Non-pigmented ciliary epithelial cell (primary cell): ENCODE data around the genes IGFL4, IGFL3 and TMEM160.

- RRBS = no CpG with 5 or more reads among the region's 3 CpGs
Observed at GRCh38 chr19:46040749-46041220, at the start of gene IGFL4. TSS of gene IGFL4 (minus strand) at chr19:46041002.

DNA sequence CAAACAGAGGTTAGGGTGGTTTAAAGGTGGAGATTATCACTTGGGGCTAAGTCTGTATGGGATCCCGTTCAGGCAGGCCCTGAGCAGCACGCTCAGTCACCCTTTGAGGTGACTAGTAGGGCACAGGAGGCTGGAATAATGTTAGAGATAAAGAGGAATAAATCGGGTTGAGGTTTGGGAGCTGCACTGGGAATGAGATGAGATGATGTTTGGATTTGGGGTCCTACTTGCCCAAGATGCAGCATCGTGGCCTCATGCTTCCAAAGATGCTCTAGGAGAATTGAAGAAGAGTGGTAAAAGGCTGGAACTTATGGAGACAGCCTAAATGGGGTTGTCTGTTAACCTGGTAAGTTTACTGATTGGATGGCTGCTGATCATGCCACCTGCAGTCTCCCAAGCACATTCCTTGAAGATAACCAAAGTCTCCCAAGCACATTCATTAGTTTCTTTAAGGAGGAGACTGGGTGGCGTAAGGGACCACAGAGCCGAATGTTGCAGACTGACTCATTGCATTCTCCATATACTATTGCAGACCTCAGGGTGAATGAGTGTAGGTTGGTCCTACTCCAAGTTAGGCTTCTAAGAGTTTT, at the start of gene IGFL3:
TSS of gene IGFL3 (minus strand) at position 295 of the 590 bp plus-strand sequence.
- RRBS = no CpG with 5 or more reads among the region's 6 CpGs

DNA sequence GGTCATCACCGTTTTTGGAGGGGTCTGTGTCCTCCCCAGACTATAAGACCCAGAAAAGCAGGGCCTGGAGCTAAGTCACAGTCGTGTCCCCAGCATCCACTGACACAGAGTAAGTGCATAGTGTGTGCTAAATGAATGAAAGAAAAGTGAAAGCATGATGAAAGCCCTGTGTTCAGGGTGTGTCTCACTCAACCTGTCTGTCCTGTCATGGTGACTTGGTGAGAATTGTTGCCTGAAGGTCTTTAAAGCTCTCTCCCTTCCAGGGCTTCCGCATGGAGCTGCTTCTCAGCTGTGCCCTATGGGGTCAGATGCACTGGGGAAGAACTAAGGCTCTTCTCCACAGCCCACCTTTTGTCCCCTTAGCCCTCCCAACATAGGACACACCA, 20.5 kb upstream of the IGFL1 start:
- RRBS = no CpG with 5 or more reads among the region's 3 CpGs

- RRBS = no CpG with 5 or more reads among the region's 3 CpGs
Observed at GRCh38 chr19:46210955-46211518, 18.5 kb upstream of the IGFL1 start.

GRCh38 chr19:46303529-46304679, 7.1 kb downstream of the HIF3A start:
- RRBS = 11% methylated on average over 6 of the region's 74 CpGs

DNA sequence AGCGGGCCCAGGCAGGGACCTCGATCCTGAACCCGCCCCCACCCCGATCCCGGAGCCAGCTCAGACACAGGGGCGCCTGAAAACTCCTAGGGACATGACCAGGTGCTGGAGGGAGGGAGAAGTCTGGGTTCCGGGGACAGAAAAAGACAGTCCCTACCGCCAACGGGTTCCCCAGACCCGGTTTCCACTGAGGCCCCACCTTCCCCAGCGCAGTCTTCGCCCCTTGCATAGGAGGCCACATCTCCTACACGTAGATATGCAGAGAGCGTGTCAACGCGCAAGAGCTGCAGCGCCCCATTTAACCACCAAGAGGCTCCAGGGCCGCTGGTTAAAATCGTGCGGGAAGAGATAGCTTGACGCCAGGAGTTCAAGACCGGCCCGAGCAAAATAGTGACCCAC, 8.4 kb downstream of the CCDC8 start:
- RRBS = 8% methylated on average over 6 of the region's 23 CpGs

DNA sequence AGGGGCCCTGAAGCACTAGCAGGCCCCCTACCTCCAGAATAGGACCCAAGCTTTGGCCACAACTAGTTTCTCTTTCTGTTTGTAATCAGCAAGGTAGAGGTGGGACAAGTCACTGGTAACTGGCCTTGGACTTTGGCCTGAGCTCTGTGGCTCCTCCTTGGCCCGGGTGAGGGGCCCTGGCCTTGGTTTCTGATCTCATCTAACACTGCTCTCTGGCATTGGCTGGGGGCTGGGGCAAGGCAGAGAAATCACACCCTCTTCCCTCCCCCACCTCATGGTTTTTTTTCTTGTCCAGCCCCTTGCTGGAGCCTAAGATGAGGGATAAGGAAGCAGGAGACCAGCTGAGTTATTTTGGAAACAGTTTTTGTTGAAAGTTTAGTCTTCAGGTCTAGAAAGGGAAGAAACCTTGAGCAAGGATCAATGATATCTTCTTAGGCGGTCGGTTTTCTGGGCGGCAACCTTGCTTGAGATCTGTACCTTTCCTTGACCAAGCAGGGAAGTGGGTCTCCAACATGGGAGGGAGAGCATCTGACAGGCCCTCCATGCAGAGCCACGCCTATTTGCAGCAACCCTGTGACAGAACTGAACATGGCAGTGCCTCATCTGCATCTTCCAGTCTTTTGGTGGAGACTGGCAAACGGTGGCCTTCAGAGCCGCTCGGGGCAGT, 2.3 kb downstream of the CALM3 start:
- RRBS = no CpG with 5 or more reads among the region's 8 CpGs

- RRBS = no CpG with 5 or more reads among the region's 3 CpGs
Observed at GRCh38 chr19:46644756-46645097, 8.7 kb upstream of the GNG8 start.

- RRBS = 5% methylated on average over 9 of the region's 76 CpGs
Observed at GRCh38 chr19:46648469-46649115, 12.4 kb downstream of the DACT3 start.

GRCh38 chr19:46678223-46678736, 17.3 kb upstream of the DACT3 start:
- RRBS = no CpG with 5 or more reads among the region's 25 CpGs

GRCh38 chr19:46727678-46728829, 11.1 kb upstream of the PRKD2 start:
- RRBS = 89% methylated on average over 2 of the region's 32 CpGs

GRCh38 chr19:46742975-46743273, 2.9 kb upstream of the FKRP start:
- RRBS = no CpG with 5 or more reads among the region's 3 CpGs

- RRBS = no CpG with 5 or more reads among the region's 6 CpGs
Observed at GRCh38 chr19:46791919-46792514, 3.6 kb upstream of the SLC1A5 start.

DNA sequence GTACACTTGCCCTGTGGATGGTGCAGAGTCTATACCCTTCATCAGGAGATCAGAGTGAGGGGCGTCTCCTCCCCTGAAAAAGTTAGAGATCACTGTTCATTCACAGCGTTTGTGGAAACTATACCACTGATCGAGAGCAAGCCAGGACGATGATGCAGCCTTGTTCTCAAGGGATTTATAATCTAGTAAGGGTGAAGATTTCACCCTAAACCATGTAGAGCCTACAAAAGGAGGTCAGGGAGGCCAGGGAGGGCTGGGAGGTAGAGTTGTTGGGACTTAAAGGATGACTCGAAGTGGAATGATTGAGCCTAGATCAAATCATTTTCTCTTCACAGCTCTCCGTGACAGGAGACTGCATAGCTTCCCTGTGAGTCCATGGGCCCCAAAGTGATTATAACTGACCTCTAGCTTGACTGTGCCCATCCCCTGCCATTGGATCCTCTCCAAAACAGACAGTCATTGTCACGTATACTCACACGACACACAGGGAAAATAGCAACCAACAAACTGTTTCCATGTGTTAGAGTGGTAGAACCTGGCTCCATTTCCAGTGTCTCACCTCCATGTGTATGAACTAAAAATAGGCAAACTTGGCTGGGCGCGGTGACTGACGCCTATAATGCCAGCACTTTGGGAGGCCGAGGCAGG, 49.0 kb upstream of the NPAS1 start:
- RRBS = no CpG with 5 or more reads among the region's 12 CpGs

- RRBS = under 1% methylated on average over 22 of the region's 63 CpGs
Observed at GRCh38 chr19:47048339-47049099, at the start of gene TMEM160. TSS of gene TMEM160 (minus strand) at chr19:47048624.

GRCh38 chr19:47094622-47095755, 18.6 kb downstream of the ZC3H4 start:
- RRBS = 25% methylated on average over 2 of the region's 16 CpGs

DNA sequence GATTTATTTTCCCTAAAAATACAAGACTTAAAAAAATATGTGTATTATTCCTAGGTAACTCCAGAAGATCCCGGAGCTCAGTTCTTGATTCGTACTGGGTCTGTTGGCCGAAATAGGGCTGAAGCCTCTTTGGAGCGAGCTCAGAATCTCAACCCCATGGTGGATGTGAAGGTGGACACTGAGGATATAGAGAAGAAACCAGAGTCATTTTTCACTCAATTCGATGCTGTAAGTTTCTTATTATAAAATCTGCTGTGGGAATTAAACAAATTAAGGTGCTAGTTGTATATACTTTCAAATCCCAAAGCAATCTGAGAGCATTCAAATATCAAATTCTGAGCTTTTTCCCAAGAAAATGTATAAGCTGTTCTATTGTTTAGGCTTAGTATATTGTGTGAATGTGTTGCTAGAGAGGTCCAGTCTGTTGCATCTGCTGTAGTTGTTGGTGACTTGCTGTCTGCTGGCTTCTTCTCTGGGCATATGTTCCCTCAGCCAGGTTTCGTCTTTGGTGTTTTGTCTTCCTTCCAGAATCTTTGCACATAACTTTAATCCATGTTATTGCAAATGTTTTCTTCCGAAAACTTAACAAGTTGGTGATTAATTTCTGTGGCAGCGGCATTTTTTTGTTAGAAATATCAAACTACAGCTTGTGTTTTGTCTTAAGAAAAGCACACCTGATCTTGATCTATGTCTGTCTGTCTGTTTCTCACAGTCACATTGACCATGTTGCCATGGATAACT, 19.7 kb downstream of the SAE1 start:
- RRBS = no CpG with 5 or more reads among the region's 8 CpGs

DNA sequence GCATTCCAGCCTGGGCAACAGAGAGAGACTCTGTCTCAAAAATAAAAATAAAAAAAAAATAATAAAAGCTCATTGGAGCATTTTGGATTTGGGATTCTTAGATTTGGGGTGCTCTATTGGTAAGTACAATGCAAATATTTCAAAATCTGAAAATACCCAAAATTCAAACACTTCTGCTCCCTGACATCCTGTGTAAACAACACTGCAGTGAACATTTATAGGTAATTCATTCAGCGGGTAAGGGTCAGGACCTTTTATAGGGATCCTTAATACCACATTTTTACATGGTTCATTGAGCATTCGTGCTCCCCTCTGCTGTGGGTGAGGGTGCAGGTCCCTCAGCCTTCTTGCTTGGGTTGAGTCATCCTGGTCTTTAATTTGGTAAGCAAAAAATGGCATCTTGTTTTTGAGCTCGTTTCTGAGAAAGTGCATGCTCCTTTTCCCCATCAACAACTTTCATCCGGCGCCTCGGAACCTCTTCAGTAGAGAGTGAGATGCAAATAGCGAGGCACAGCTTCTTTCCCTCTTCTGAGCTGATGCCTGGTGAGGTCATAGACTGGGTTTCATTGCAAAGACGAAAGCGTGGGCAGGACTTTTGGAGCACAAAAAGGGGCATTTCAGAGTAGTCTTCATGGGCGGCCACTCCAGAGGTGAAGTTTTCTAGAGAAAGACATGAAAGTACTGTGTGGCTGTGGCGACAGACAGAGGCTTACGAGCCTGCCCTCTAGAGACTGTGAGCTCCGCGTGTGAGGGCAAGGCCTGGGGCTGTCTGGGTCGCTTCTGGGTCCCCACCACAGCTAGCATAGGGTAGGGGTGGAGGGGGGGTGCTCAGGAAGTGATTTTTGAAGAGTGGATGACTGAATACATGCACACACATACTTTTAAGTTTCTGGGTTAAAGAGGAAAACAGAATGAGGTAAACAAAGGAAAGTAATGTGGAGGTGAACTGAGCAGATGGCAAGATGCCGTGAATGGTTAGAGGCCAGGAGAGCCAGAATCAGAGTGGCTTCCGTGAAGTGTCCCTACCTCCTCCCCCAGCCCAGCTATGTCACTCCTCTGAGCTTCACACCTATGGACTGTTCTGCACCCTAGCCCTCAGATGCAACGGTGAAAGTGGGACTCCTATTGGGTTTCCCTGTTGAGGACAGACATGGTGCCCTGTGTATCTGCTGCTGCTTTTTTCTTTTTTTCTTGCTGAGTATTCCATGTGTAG, 44.4 kb downstream of the BBC3 start:
- RRBS = no CpG with 5 or more reads among the region's 18 CpGs

DNA sequence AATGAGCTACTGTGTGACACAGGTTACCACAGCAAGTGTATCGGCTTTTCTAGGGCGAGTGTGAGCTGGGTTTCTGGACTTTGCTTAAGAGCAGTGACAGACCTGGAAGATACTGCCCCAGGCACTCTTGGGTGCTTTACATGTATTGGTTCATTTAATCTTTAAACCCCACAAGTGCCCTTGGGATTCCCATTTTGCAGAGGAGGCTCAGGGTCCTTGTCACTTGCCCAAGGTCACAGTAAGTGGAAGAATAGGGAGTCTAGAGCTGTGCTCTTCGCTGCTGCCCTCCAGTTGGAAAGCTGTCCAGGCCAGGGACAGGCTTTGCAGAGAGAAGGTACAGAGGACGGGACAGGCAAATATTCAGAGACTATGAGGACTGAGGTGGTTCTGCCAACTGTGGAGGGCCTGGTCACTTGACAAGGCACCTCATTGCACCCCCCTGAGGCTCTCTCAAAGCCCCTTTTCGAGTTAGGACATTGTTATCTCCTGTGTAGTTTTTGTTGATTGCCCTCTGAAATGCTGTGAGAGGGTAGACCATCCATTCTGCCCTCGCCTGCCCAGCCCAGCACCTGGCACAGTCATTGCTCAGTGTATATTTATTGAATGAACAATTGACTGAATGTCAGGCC, 42.4 kb downstream of the BBC3 start:
- RRBS = no CpG with 5 or more reads among the region's 6 CpGs

GRCh38 chr19:47240906-47241603, 10.1 kb upstream of the BBC3 start:
- RRBS = no CpG with 5 or more reads among the region's 26 CpGs